ENCODE measurements around the gene CNIH1.

GRCh38 chr14:50914491-50914850 is 29.8 kb downstream of the PYGL start:
- RRBS = no CpG with 5 or more reads among the region's 2 CpGs

DNA sequence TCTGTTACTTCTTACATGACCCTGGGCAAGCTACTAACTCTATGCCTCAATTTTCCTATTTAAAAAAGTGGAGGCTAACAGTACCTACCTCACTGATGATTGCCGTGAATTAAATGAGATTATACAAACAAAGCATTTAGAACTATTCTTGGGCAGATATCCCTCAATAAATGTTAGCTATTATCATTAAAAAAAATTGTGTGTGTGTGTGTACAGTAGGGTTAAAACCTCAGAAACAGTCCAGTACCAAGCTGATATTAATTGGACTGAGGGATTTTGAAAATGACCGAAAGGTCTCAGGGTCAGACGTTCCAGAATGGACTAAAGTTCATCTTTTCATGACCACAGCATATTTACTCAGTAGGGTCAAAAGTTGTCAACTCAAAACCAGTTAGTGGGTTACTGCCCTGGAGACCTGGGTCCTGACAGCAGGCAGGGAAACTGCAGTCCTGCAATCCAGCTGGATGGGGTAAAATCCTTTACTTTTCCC is 8.8 kb downstream of the PYGL start:
- RRBS = no CpG with 5 or more reads among the region's 3 CpGs

DNA sequence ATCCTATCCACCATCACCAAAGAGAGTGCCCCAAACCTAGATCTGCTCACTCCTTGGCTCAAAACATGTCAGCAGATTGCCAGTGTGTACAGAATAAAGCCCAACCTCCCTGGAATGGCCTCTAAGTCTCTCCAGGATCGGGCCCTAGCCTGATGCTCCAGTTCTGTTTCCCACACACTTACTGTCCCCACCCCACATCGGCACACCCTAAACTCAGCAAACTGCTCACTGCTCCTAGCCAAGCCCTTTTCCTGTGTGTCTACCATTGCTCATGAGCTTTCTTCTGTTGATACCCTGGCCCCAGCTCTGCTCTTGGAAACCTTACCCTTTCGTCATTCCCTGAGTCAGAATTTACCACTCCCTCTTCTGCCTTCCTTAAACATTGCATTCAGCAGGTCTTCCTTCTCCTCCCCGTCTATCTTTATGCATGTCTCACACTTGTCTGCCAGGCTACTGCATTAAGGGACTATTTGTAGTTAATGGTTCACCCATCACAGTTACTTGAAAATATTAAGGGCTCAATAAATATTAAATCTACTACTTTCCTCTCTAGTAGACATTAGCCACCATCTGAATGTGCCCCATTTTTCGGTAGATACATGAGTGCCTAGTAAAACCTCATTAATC is 158.9 kb downstream of the TMX1 start:
- RRBS = no CpG with 5 or more reads among the region's 5 CpGs

DNA sequence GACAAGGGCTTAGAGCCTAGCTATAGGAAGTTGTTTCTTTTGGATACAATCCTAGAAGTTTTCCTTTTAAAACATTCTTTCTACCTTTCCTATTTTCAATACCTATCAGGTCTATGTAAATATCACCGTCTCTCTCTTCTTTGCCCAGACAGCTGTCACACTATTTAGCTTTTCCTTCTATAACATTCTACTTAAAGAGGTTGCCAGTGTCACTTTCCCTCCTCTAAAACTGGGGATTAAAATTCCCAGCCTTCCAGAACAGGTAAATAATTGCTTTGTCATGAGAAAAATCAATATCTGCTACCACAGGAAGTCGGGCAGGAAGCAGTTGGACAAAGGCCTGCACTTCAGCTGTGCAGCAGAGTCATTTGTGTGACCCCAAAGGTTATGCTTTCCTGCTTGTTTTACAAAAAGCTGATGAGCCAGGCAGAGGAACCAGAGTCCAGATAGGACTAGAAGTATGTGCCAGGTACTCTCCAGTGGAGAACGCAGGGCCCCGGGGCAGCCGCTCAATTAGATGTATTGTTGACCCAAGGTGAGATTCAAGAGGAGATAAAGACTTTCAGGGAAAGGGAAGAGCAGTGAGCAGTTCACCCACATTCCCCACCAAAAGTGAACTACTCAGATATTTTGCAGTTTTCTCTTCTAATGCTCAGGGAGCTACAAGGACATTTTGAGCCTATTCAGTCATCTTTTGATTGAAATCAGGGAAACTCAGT is 117.1 kb upstream of the FRMD6 start:
- RRBS = no CpG with 5 or more reads among the region's 5 CpGs

DNA sequence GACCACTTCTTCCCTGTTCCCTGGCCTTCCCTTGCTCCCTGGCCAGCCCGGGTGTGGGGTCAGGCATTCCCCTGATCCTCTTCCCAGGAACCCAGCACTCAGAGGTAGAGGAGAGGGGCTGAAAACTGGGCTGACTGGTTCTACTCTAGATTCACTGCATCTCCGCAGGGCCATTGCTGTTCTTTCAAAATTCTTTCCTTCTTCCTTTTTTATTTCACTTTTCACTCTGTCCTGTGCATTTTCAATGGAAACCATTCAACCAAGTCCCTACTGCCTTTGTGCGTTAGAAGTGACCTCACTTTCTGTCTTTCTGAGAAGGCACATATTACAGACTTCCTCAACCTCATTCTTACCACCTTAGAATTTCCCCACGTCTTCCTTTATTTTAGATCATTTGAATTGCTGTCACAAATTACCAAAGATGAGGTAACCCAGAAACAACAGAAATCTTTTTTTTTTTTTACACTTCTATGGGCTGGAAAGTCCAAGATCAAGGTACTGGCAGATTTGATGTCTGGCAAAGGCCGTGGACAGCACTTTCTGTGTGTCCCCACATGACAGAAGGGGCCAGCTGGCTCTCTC is 5.8 kb downstream of the GNG2 start:
- RRBS = no CpG with 5 or more reads among the region's 5 CpGs

- RRBS = no CpG with 5 or more reads among the region's 3 CpGs
Measured at GRCh38 chr14:51930511-51930909, 58.8 kb upstream of the RTRAF start.

- RRBS = no CpG with 5 or more reads among the region's 7 CpGs
Measured at GRCh38 chr14:51961359-51961870, 27.9 kb upstream of the RTRAF start.

- RRBS = no CpG with 5 or more reads among the region's 5 CpGs
Measured at GRCh38 chr14:52020730-52021470, 31.6 kb downstream of the RTRAF start.

DNA sequence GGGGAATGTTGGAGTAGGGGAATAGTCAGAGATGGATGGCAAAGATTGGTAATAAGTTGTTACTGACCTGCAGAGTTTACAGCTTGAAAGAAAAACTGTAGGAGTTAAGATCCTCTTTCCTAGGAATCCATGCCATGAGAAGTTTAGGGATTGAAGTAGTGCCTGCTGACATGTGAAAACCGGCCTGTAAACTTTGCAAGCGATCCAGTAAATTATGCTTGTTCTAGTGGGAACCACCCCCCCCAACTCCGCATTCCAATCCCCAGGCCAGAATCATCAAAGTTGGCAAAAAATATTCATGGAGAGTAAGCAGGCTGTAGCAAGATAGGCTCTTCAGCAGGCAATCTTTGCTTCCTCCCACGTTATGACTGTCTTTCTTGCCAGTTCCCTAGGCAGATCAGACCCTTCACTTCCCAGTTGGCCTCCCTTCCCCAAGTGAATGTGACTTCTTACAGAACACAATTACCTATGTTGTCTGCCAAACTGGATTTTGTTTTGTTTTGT is 1.3 kb upstream of the PTGER2 start:
- RRBS = no CpG with 5 or more reads among the region's 4 CpGs

GRCh38 chr14:52470759-52471255 is 81.5 kb downstream of the TXNDC16 start:
- RRBS = no CpG with 5 or more reads among the region's 2 CpGs

DNA sequence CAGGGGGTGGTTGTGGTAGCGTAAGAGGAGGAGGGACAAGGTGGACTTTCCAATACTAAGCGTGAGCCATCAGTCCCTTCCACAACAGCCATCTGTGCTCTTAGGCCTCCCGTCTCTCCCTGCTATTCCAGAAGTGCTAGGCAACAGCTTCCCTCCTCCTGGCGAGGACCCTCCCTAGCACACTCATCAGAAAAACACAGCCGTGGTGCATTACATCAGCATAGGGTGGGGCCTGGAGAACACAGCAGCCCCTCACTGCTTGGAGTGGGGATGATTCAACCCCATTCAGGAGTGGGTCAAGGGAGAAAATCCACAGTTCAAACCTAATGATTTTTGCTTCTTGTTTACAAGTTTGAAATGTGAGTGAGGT is 356.3 kb upstream of the DDHD1 start:
- RRBS = no CpG with 5 or more reads among the region's 5 CpGs

DNA sequence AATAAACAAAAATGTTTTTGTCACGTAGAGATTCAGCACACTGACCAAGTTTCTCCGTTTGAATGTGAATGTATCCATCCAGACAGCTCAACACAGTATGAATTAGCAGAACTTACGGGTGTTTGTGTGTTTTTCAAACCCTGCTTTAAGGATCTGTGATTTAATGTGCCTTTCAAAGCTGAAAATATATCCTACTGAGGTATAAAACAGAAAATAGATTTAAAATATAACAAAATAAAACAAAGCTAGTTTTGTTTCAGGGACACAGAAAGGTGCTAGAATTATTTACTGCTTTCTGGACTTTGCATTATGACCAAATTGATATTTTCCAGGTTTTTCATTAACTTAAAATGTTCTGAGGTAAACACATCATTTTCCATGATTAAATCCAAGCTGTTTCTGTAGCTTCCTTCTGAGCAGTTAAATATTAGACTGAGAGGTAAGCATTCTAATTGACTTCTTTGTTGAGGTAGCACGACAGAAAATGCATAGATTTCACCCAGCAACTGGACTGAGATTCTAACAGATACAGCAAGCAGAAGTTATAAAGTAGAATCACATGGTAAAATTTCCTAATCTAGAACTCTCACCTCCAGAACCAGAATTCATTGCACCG is 98.4 kb downstream of the BMP4 start:
- RRBS = no CpG with 5 or more reads among the region's 5 CpGs

DNA sequence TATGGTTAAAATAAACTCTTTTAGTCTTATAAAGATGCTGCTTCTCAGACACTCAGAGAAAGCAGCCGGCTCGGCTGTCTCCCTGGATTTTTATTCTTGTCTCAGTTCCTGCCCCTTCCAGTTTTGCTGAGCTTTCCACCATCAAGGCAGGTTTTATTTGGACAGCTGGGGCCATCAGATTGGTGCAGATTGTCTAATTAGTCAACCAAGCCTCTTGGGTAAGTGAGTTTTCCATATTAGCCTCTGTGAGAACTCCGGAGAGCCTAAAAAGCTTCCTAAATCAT is 130.8 kb upstream of the BMP4 start:
- RRBS = no CpG with 5 or more reads among the region's 3 CpGs

DNA sequence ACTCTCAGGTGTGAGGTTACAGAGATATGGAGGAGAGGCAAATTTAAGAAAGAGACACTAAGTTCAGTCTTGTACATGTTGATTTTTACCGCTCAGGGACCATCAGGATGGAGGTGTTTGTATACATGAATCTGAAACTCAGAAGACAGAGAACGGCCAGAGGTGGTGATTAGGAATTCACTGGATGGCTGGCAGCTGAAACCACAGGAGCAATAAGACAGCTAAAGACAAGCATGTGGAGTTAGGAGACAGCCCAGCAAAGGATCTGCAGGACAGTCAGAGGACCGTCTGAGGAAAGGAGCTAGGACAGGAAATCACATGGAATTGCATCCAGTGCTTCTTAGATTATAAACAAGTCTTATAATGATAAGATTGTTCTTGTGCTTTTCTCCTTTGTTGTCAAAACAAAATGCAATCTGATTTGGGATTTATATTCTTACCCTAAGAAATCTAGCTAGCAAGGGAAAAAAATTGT is 33.8 kb upstream of the CDKN3 start:
- RRBS = no CpG with 5 or more reads among the region's 3 CpGs

DNA sequence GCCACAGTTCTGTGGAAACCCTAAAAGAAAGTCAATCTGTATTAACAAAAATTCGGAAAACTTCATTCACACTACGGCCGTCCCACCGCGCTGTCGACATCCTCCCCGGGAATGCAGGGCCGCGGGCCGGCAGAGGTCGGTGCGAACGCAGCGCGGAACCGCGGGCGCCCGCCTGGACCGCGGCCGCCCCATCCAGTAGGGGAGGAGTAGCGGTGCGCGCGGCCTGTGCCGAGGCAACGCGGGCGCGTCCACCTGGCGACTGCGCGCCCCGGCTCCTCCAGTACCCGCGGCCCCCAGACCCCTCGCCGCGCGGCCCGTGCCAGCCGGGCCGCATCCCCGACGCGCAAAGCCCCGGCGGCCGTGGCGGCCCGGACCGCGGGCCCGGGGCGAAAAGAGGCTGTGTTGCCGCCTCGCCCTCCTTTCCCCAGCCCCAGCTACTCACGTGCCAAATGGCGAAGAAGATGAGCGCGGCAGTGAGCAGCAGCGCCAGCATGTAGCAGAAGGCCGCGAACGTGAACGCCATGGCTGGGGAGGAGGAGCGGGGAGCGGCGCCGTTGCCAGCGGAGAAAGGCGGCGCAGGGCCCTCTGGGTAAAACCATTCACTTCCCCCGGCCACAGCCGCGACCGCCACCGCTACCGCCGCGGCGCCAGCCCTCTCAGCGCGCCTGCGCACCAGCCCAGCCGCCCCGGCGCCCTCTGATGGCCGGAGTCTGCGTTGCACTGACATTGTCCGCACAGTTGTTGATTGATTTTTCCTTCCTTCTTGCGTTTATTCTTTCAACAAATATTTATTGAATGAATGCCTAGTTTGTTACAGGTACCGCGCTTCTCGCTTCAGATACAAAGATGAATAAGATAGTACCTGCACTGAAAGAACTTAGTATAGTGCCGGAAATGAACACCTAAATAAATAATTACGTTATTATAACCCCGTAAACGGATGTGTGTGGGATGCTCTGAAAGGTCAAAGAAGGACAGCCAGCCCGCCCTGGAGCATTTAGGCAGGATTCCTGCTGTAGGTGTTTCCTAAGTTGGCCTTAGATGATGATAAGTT is at the start of gene CNIH1:
TSS of gene CNIH1 (minus strand) at position 570 of the 1,054 bp plus-strand sequence.
- RRBS = 1% methylated on average over 22 of the region's 101 CpGs

DNA sequence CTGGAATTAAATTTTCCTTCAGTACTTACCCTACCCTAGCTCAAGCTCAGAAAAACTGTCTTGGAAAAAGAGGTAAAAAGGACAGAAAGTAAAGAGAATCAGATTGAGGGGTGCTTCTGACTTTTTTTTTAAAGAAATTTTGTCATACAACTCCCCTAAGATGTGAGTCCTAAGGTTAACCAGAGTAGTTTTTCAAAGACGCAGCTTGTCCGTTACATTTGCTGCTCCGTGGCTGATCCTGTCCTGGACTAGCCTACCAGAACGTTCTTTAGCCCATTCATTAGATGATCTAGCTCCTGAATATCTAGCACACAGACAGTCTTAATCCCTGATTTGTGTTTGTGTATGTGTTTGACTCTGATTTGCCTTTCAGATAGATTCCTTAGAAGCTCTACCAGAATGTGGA is 60.2 kb downstream of the SAMD4A start:
- RRBS = no CpG with 5 or more reads among the region's 4 CpGs

- RRBS = no CpG with 5 or more reads among the region's 4 CpGs
Measured at GRCh38 chr14:54660044-54660578, 93.2 kb downstream of the SAMD4A start.

DNA sequence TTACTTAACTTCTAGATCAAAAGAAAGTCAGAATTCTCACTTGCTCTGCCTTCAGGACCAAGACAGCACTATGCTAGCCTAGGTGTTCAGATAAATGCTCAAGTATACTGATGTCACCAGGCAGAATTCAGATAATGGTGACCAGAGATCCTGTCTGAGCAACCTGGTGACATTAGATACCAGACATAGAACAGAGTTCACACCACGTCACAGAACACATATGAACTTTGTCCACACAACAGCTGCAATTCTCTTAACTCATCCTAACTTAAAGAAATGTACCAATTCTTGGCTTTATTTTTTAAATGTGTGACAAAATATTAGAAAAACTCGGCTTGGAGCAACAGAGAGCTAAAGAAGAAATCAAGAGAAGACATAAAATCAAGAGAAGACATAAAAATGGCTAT is 58.1 kb downstream of the GCH1 start:
- RRBS = no CpG with 5 or more reads among the region's 2 CpGs

DNA sequence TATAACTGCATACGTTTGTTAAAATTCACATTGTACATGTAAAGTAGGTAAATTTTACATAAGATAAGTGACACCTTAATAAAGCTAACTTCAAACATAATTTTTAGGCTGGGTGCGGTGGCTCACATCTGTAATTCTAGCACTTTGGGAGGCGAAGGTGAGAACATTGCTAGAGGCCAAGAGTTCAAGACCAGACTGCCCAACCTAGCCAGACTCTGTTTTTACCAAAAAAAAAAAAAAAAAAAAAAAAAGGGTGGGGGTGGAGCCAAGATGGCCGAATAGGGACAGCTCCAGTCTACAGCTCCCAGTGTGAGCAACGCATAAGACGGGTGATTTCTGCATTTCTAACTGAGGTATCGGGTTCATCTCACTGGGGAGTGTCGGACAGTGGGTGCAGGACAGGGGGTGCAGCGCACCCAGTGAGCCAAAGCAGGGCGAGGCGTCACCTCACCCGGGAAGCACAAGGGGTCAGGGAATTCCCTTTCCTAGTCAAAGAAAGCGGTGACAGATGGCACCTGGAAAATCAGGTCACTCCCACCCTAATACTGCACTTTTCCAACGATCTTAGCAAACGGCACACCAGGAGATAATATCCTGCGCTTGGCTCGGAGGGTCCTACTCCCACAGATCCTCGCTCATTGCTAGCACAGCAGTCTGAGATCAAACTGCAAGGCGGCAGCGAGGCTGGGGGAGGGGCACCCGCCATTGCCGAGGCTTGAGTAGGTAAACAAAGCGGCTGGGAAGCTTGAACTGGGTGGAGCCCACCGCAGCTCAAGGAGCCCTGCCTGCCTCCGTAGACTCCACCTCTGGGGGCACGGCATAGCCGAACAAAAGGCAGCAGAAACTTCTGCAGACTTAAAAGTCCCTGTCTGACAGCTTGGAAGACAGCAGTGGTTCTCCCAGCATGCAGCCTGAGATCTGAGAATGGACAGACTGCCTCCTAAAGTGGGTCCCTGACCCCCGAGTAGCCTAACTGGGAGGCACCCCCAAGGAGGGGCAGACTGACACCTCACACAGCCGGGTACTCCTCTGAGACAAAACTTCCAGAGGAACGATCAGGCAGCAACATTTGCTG is 32.2 kb downstream of the GCH1 start:
- RRBS = no CpG with 5 or more reads among the region's 30 CpGs

GRCh38 chr14:55111218-55111698 is 17.8 kb upstream of the LGALS3 start:
- RRBS = no CpG with 5 or more reads among the region's 8 CpGs

Measured in T47D (cell line).